Metastatic Lung Carcinoma in the Adrenal Gland (tissue), 1 donor: ENCODE data around the genes BET1L and IFITM1.

DNA sequence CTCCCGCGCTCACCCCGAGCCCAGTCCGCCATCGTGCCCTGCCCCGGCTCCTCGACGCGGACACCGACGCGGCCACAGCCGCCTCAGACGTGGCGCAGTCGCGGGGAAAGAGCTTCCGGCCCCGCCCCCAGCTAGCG lies at the start of gene BET1L:
TSS of gene BET1L (minus strand) at position 110 of the 137 bp plus-strand sequence.
- PRO-cap, result bidirectional peak, plus-strand start outside the sequence, minus-strand start at position 85 of the sequence

- PRO-cap, result bidirectional peak, plus-strand start at chr11:208107, minus-strand start at chr11:208061
These were observed 473 bp downstream of the RIC8A start for GRCh38 chr11:207801-208560.

DNA sequence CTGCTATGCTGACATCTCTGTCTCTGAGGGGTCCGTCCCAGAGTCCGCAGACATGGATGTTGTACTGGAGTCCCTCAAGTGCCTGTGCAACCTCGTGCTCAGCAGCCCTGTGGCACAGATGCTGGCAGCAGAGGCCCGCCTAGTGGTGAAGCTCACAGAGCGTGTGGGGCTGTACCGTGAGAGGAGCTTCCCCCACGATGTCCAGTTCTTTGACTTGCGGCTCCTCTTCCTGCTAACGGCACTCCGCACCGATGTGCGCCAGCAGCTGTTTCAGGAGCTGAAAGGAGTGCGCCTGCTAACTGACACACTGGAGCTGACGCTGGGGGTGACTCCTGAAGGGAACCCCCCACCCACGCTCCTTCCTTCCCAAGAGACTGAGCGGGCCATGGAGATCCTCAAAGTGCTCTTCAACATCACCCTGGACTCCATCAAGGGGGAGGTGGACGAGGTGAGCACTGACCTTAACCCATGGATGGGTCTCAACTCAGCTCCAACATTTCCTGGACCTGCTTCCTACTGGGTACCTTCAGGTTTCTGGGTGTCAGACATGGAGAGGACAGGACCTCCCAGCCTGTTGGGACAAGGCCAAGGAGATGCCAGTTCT lies 2.1 kb downstream of the RIC8A start:
- PRO-cap, result no peak

- PRO-cap, result no peak
These were observed 13.1 kb downstream of the SIRT3 start for GRCh38 chr11:222937-223567.

DNA sequence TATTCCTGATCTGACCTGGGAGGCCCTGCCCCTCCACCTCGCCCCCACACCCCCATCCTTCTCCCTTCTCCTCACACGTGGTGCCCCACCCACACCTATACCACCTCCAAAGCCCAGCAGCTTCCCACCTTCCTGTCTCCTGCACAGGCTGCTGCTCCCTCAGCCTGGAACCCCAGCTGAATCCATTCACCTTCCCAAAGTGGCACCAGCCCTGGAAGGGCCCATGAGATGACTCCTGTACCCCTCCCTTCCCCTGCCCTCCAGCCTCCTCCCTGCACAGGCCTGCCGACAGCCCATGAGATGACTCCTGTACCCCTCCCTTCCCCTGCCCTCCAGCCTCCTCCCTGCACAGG lies 12.6 kb downstream of the SIRT3 start:
- PRO-cap, result no peak

GRCh38 chr11:308785-309024 lies 1.1 kb downstream of the IFITM2 start:
- PRO-cap, result no peak

- PRO-cap, result bidirectional peak, plus-strand start at chr11:314040, minus-strand start at chr11:313924
These were observed at the start of gene IFITM1 for GRCh38 chr11:313788-314823. IFITM1 (plus strand) TSS chr11:314040.

DNA sequence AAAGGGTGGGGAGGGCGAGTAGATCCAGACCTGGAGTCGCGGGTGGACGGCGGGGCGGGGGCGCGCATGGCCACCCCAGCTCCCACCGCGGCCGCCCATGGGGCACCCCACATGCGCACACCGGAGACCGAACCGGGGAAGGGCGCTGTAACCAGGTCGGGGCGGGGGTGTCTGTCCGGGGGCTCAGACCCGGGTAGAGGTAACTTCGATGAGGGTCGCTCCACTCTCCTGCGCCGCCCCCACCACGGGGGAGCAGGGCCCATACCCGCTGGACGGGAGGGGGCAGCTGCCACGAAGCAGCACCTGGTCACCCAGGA lies 1.9 kb downstream of the IFITM3 start:
- PRO-cap, result no peak

GRCh38 chr11:324755-325461 lies 4.2 kb upstream of the IFITM3 start:
- PRO-cap, result no peak

- PRO-cap, result no peak
These were observed 5.0 kb downstream of the SIGIRR start for GRCh38 chr11:409600-410441.

DNA sequence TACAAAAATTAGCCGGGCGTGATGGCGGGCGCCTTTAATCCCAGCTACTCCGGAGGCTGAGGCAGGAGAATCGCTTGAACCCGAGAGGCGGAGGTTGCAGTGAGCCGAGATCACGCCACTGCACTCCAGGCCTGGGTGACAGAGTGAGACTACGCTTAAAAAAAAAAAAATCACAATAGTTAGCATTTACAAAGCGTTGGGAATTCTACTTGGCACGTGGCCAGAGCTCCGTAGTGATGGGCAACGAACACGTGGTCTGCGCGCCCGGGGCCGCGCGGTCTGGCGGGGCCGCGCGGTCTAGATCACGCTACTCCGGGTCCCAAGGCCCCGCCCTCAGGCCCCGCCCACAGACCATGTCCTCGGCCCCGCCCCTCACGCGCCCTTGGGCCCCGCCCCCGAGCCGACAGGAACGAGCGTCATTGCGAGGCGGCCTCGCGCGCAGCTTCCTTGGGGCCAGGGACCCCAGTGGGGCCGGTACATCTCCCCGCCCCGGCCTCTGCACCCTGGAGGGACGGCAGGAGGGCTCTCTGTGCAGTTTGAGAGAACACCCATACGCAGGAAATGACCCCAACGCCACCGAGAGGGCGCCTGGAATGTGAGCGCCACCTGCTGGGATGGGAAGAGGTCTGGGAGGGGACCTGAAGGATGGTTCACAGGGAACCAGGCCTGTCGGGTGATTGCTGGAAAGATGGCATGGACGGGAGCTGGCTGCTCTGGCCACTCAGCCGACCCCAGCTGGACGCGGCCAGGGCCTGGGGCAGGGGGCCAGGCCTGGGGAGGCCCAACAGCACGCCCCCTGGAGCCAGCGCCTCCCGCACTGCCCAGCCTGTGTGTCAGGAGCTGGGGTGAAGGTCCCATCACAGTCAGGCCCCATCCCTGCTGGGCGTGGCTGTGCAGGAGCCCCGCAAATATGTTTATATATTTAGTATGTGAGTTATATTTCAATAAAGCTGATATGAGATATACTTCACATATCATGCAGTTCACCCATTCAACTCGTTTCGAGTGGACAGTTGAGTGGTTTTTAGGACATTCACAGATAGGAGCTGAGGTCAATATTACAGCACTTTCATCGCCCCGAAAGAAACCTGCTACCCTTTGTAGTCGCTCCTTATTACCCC lies 1.9 kb upstream of the PTDSS2 start:
- PRO-cap, result bidirectional peak, plus-strand start at position 409 of the sequence, minus-strand start at position 321 of the sequence; unidirectional peak, plus-strand start at position 669 of the sequence

GRCh38 chr11:555813-556617 lies 4.5 kb downstream of the LMNTD2 start:
- PRO-cap, result no peak

DNA sequence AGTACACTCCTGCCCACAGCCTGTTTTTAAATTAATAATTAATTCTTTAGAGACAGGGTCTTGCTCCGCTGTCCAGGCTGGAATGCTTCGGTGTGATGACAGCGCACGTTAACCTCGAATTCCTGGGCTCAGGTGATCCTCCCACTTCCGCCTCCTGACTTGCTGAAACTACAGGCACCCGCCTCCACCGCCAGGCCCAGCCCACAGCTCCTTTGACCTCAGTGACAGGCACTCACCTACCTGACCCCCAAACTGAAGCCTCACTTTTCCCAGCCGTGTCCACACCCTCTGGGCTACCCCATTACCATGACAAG lies 852 bp downstream of the LMNTD2 start:
- PRO-cap, result unidirectional peak, minus-strand start at position 84 of the sequence

- PRO-cap, result bidirectional peak, plus-strand start at chr11:568793, minus-strand start at chr11:568437; bidirectional peak, plus-strand start at chr11:568981, minus-strand start at chr11:568942
These were observed 7.6 kb downstream of the RASSF7 start for GRCh38 chr11:567955-569105.

GRCh38 chr11:574964-576037 lies 969 bp upstream of the PHRF1 start:
- PRO-cap, result bidirectional peak, plus-strand start at chr11:576178, minus-strand start at chr11:575846

DNA sequence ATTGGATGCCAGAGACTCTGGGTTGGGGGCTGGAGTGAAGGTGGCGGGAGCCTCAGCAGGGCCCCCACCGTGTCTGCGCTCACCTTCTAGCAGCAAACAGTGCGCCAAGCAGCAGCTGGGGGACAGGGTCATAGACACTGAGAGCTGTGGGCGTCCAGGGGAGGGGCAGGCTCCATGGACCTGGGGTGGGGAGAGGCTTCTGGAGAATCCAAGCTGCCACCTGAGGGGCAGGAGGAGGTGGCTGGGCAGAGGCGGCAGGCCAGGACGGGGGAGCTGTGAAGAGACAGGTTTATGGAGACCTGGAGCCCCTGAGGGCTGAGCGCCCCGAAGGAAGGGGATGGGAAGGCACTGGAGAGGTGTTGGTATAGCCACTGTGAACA lies 8.0 kb downstream of the PHRF1 start:
- PRO-cap, result no peak

- PRO-cap, result no peak
These were observed 14.2 kb downstream of the IRF7 start for GRCh38 chr11:601344-602056.

DNA sequence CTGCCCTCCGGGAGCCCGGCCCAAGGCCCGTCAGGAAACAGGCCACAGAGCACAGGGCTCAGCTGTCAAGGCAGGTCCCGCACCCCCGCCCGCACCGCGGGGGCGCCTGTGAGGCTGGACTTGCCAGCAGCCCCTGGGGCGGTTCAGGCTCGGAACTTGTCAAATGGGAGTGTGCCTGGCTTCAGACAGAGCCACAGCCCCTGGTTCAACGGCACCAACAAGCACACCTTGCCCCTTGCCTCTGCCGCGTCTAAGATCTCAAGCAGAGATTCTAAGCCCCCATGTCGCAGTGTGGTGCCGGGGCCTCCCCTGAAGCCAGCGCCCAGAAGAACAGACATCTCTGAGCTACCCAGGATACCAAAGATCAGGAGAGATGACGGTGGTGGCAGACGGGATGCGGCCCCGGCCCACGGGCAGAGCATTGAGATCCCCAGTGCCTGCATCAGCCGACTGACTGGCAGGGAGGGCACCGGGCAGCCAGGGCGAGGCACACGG lies 8.6 kb downstream of the IRF7 start:
- PRO-cap, result no peak

- PRO-cap, result no peak
These were observed 2.5 kb downstream of the DRD4 start for GRCh38 chr11:639585-639959.

DNA sequence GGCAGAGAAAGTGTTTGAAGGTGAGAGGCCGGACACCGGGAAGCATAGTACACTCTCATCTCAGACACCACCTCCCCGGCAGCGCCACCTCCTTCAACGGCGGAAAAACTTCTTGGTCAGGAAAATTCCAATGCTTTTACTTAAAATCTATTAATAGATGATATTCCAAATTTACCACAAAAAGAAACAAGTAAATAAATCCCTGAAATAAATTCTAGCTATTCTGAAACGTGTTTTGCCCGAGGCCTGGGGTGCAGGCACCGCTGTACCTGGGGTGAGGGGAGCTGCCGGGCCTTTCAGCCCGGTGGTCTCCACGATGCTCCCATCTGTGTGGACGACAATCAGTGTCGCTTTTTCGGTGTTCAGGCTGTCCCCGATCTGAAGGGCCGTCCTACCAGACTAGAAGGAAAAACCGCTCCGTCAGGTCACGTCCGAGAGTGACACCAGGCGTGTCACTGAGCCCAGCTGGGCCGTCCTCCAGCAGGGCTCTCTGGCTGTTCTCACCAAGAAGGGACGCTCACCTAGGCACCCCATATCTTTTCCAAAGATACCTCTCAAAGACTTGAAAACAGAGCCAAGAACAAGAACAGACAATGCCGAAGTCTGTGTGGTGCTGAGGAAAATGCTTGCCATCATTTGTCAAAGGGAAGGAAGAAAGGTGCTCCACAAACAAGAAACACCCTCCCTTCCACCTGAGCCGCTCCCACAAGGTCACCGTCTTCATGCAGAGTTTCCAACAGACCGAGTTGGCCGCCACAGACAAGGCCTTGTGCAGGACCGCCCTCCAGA lies 6.8 kb downstream of the DEAF1 start:
- PRO-cap, result no peak